ENCODE measurements around the genes LINGO2, CHMP5 and FAM219A.

- PRO-cap = no peak
Measured at GRCh38 chr9:27572141-27572485, 1.2 kb downstream of the C9orf72 start.

GRCh38 chr9:29212953-29214176 is at the start of gene LINGO2:
Gene LINGO2 (minus strand): TSS chr9:29213601.
- PRO-cap = no peak

GRCh38 chr9:32526447-32526827 is 441 bp upstream of the RIGI start:
- PRO-cap = bidirectional peak, plus-strand start at chr9:32526570, minus-strand start at chr9:32526591

DNA sequence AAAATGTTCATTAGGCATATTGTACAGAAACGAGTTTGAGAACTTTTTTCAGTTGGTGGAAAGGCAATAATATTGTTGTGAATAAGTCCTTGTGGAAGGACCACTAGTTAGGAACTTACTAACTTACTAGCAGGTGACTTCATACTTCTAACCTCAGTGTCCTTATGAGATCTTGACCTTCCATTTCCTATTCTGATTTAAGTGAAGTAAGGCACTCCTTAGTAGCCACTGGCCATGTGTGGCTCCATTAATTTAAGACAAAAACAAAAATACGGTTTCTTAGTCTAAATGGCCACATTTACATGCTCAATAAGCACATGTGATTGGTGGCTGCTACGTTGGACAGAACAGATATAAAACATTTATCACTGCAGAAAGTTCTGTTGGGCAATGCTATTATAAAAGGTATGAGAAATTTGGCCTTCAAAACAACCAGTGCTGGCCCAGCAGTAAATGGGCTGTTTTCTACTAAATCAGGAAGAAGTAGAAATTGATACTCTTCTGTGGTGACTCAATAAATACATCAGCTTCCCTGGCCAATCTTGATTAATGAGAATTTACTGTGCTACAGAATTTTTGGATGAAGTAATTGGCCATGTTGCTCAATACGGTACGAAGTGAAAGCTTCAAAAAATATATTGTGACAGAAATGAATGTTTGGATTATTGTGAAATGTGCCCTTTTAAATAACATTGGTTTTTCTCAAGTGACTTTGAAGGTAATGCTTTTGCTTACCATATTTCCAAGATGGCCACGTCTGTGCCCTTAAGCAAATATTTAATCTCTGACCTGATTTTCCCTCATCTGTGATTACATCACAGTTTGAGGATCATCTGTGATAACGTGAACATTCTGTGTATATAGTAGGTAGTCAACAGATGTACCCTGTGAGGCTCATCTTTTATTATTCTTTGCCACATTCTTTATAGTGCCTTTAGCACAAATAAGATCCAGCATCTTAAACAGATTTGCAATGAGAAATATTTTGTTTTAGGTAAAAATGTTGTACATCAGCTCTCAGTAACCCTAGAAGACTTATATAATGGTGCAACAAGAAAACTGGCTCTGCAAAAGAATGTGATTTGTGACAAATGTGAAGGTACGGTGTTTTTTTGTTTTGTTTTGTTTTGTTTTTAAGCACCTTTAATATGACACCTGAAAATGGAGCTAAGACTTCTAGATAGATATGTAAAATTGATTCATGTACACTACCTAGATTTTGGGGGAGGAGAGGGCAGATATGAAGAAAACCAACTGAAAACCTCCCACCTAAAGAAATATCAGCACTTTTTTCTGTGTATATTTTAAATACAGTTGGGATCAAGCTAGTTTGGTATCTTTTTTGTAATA is 4.3 kb downstream of the DNAJA1 start:
- PRO-cap = no peak

DNA sequence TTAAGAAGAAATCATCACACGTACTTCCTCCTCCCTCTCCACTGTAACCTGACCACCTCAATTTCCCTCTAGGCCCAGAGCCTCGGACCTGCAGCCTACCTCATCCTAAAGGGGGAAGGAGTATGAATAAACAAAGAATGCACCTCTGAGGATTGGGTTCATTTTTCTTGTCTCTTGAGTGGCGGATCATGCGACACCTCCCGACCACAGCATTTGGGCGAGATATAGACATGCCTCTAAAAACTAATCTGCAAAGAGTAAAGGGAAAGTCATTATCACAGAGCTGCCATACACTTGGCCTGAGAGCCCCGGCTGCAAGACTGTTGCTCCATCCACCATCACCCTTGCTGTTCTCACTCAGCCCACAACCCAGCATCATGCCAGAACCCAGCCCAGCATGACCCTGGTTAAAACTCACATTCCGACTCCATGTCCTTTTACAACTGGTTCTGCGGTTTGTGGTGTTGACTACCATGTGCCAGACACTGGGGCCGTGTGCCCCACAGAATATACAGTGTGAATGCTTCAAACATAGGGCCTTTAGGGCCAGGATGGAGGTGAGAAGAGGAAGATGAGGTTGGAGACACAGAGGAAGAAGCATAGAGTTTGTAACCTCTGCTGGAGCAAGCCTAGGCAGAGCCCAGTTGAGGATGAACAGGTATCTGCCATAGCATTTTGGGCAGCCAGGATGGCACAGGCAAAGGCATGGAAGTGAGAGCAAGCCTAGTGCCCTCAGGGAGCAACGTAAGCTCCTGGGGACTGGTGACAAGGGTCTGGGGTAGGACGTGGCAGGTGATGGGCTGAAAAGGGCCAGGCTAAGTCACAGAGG is 37.4 kb upstream of the SMU1 start:
- PRO-cap = unidirectional peak, plus-strand start at position 253 of the sequence; bidirectional peak, plus-strand start at position 537 of the sequence, minus-strand start at position 355 of the sequence

- PRO-cap = no peak
Measured at GRCh38 chr9:33123649-33124300, 43.4 kb downstream of the B4GALT1 start.

DNA sequence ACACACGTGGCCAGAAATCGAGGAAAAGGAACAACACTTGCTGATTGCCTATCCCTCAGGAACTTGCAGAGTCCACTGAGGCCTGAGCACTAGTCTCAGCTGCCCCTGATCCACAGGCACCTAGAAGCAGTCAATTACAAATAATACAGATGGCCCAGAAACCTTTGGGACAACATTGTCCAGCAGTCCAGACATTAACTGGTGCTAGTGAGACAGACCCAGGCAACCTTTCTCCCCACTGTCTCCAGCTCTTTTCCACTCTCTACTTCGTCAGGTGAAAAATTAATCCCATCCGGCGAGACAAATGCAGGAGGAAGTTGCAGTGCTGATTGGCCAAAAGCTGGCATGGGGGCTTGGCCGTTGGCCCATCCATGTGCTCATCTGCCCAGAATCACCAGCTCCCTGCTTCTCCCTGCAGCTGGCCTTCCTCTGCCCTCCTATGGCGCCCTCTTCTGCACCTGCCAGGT is 3.5 kb upstream of the B4GALT1 start:
- PRO-cap = no peak

GRCh38 chr9:33263156-33263557 is 1.4 kb downstream of the BAG1 start:
- PRO-cap = no peak

DNA sequence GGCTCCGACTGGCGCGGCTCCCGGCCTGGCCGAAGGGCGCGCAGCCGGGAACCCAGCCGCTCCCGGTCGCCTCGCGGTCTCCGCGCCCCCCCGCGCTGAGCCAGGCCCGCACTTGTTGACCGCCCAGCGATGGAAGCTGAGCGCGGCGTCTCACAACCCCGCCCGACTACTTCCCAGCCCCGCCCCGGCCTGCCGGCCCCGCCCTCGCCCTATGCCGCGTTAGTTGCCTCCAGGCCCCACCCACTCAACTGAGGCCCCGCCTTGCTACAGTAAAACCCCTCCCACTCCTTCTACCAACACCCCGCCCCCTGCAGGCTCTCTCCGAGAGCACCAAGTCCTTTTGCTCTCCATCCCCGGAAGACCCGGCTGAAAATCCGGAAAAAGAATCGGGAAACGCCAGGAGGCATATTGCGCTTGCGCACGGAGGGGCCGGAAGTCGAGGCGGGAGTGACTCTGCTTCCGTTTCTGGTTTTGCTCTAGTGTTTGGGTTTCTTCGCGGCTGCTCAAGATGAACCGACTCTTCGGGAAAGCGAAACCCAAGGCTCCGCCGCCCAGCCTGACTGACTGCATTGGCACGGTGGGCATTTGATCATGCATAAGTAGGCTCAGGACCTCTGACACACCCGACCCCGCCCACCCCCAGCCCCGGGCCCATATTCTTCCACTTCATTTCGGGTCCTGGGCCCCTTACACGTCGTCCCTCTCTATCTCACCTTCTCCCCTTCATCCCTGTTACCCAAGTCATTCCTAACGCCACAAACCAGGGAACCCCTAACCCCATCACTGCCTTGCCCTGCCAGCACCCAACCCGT is at the start of gene CHMP5:
Gene CHMP5, plus strand, starts transcription at position 479 of the 812 bp plus-strand sequence.
- PRO-cap = bidirectional peak, plus-strand start at position 506 of the sequence, minus-strand start at position 138 of the sequence; bidirectional peak, plus-strand start at position 569 of the sequence, minus-strand start at position 571 of the sequence

GRCh38 chr9:33287171-33287542 is 3.2 kb upstream of the NFX1 start:
- PRO-cap = no peak

DNA sequence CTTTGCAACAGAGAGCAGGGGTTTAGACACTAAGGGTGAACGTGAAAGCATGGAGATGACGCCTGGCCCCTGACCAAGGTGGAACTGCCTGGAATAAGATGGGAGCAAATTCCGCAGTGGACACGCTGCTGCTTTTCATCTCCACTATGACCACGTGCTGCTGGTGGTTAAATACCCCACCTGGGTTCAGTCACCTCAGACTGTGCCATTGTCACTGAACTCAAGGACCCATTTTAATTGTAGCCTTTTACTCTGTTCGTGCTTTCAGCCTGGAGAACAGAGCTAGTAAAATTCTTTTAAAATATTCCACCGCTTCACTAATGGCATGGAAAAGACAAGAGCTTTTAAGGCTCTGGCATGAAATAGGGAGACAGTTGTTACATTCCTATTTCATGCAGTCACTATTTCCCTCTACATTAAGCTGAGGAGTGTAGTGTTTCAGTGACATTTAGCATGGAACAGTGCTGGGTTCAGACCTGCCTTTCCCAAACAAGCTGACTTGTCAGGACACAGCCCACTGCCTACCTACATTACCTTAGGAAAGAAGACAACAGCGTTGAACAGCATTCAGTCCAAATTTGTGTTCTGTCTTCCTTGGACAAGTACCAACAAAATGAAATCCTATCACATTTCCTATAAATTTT is 96.9 kb downstream of the ANKRD18B start:
- PRO-cap = no peak

GRCh38 chr9:33816182-33816819 is 659 bp upstream of the UBE2R2 start:
- PRO-cap = bidirectional peak, plus-strand start at chr9:33816694, minus-strand start at chr9:33816522

DNA sequence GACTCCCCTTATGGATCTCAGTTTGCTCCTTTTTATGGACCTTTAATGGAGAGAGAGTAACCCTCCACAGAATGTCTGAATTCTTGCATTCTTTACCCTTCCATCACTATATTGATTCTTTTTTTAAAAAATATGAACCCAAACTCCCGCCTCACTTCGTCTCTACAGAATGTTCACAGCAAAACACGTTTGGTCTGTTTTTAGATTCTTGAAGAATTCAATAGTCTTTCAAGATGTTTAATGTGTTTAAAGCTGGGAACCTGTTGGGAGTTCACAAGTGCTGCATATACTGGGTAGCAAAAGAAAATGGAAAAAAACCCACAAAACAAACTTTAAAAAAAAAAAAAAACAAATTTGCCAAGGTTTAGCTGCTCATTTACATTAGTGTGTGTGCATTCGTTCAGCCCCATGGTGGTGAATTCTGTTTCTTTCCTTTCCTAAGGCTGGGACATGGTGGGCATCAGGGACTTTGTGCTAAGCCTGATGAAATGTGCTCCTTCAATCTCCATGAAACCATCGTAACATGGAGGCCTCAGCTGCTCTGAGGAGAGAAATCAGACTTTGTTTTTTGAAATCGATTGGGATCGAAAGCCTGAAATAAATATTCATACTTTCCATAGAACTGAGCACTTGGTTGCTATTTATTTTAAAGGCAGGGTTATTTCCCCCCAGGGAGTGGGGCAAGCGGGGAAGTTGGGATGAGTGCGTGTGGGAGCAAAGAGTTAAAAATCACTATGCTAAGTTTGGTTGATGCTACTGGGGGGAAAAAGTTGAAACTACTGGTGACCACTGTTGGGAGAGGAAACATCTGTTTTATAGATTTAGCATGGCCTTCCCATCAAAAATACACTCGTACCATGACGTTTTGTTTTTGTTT is 100.6 kb downstream of the UBE2R2 start:
- PRO-cap = no peak

DNA sequence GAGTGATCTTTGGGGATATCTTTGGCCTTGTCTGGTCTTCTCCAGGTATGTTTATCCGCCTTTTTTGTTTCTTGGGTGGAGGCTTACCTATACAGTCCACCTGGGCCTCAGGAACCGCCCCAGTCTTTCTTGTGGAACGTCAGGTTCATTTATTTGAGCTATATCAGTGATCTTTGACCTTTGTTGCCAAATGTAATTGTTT is 765 bp downstream of the UBAP1 start:
- PRO-cap = no peak

GRCh38 chr9:34202798-34203411 is 24.1 kb downstream of the UBAP1 start:
- PRO-cap = no peak

GRCh38 chr9:34338507-34339138 is 9.3 kb downstream of the NUDT2 start:
- PRO-cap = no peak

DNA sequence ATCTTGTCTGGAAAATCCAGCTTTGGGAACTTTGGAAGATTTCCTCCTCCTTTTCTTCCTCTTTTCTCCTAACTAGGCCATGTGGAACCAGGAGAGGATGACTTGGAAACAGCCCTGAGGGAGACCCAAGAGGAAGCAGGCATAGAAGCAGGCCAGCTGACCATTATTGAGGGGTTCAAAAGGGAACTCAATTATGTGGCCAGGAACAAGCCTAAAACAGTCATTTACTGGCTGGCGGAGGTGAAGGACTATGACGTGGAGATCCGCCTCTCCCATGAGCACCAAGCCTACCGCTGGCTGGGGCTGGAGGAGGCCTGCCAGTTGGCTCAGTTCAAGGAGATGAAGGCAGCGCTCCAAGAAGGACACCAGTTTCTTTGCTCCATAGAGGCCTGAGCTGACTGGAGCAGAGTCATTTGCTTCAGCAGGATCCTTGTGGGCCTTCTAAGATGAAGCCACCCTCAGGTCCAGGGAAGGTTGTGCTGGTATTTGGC is 13.7 kb downstream of the NUDT2 start:
- PRO-cap = no peak

DNA sequence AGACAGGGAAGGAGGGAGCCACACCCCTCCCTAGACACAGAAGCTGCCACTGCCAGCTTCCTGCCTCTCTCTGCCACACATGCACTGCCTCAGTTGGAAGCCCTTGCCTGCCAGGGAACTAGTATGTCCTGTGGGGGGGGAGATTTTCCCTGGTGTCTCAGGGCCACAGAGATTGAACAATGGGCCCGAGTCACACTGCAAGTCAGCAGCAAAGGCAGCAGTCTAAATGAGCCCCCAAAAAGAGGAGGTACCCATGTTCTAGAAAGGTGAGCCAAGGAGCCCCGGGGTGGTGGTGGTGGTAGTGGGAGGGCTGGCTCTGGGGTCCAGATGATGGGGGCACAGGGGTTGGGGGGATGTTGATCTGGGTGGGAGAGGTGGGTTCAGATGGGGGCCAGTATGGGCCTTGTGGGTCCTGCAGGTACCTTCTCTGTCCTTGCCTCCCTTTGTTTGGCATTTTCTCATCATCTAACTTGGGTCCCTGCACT is 885 bp upstream of the C9orf24 start:
- PRO-cap = no peak

DNA sequence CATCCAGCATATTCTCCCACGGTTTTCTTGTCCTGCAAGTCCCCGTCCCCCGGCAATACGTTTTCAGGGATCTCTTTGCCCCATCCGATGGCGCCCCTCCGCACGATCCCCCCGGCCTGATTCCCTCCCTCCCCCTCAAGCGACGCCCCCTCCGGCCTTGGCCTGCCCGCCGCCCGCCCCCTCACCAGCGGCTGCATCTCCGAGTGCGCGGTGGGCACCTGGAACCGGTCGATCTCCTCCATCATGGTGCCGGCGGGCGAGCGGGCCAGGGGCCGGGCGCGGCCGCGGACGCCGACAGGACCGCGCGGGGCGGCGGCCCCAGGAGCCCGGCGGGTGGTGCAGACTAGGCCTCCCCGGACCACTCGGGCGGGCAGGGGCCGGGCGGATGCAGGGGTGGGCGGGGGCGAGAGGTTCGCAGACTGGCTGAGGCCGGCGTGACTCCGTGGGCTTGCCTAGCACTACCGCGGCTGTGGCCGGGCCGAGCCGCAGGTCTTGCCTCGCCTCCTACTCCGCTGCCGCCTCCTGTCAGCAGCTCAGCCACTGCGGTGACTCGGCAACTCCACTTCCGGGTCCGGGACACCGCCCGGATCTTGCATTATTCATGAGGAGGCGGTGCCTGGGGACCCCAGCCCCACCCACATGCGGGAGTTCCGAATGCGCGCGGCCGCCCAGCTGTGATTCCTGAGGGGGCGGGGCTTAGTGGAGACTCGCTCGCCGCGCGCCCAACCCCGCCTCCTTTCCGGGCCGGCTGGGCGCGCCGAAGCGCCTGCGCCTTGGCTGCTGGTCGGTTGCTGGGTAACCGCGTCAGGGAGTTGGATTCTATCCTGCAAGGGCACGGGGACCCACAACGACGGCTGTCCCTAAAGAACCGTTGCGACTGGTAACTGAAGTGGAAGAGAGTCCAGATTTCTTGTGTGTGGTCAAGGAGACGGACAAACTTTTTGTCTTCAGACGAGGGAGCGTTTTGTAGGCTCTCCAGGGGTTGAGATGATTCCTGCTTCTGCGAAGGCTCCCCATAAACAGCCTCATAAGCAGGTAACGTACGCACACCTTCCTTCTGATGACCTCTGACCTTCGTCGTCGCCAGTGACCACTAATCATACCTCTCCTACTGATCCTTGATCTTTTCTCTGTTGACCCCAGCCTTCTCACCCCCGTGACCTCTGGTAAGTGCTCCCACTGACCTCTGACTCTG is at the start of gene FAM219A:
Gene FAM219A, minus strand, starts transcription at position 552 of the 1,195 bp plus-strand sequence.
- PRO-cap = unidirectional peak, minus-strand start at position 345 of the sequence; bidirectional peak, plus-strand start at position 784 of the sequence, minus-strand start at position 552 of the sequence

DNA sequence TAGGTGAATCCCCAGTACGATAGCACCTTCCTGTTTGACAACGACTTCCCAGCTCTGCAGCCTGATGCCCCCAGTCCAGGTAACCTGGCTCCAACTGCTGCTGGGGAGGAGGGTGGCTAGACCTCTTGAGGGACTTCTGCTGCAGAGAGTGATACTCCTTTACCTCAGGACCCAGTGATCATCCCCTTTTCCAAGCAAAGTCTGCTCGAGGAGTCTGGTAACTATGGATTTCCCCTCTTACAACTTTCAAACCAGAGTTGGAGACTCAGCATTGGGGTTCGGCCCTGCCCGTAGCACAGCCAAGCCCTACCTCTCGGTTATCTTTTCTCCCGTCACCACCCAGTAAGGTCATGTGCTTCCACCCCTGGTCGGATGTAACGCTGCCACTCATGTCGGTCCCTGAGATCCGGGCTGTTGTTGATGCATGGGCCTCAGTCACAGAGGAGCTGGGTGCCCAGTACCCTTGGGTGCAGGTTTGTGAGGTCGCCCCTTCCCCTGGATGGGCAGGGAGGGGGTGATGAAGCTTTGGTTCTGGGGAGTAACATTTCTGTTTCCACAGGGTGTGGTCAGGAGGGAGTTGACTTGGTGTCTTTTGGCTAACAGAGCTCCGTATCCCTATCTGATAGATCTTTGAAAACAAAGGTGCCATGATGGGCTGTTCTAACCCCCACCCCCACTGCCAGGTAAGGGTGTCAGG is 1.2 kb downstream of the GALT start:
- PRO-cap = no peak